HTR-8/SVneo (cell line): ENCODE measurements around a stretch of chr15.

GRCh38 chr15:59191733-59192239 lies 14.9 kb upstream of the LDHAL6B start:
- RRBS, result no CpG with 5 or more reads among the region's 8 CpGs

DNA sequence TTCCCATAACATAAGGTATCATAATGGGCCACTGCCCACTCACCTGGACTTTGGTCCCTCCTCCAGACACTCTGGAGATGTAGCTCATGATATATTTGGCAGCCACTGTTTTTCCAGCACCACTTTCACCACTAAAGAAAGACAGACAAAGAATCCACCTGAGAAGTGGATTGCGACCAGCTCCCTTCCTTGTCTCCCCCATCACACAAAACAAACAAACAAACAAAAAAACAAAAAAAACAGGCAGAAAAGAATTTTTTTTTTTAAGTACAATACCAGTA lies 29.8 kb downstream of the LDHAL6B start:
- RRBS, result no CpG with 5 or more reads among the region's 1 CpG

- RRBS, result no CpG with 5 or more reads among the region's 6 CpGs
Measured at GRCh38 chr15:59258149-59258679, 51.6 kb downstream of the LDHAL6B start.

- RRBS, result no CpG with 5 or more reads among the region's 19 CpGs
Measured at GRCh38 chr15:59276176-59277354, 69.9 kb downstream of the LDHAL6B start.

- RRBS, result no CpG with 5 or more reads among the region's 11 CpGs
Measured at GRCh38 chr15:59299940-59300737, 72.5 kb downstream of the MYO1E start.

- RRBS, result no CpG with 5 or more reads among the region's 6 CpGs
Measured at GRCh38 chr15:59313519-59314377, 58.9 kb downstream of the MYO1E start.

DNA sequence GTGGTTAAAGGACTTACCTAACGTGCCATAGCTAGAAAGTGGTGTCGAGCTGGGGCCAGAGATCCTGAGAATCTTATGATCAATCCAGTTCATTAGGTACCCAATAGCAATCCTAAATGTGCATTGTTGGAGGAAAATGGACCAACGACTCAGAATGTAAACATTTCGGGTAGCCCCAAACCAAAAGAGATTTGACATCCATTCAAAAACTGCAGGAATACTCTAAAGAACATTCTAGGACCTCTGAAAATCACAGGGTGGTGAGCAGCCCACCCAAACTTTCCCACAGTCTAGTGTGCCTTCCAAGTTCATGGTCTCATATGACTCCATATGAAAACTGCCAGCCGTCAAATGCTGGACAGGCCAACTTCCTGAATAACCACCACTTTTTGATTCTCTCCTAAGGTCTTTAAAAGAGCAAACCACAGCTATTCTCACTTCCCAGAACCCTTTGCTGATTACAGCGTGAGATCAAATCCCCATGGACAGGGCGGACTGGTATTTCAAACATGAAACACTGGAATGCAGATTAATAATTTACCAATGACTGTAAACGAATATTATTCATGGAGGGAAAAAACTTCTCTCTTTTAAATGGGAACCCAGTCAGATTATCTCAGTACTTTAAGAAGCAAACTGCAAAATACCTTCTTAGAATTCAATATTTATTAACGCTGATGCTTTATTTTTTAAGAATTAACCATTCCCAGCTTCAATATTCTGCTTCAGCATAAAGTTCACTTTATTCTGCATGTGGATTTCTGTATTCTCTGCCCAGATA lies 43.2 kb downstream of the MYO1E start:
- RRBS, result no CpG with 5 or more reads among the region's 9 CpGs

GRCh38 chr15:59374122-59374383 lies 1.4 kb upstream of the MYO1E start:
- RRBS, result no CpG with 5 or more reads among the region's 2 CpGs

DNA sequence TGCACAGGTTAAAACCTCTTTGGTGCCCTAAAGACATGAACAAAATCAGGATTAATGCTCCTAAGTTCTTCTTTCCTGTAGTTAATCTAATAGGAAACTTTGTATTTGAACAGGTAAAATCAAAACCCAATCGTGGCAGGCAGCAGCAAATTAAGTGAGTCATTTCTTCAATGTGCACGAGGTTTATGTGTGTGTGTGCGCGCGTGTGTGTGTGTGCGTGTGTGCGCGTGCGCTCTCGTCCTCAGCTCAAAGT lies 851 bp downstream of the FAM81A start:
- RRBS, result no CpG with 5 or more reads among the region's 10 CpGs

- RRBS, result no CpG with 5 or more reads among the region's 9 CpGs
Measured at GRCh38 chr15:59555627-59556120, 55.9 kb upstream of the GCNT3 start.

- RRBS, result 12% methylated on average over 60 of the region's 117 CpGs
Measured at GRCh38 chr15:60004442-60005520, 670 bp downstream of the FOXB1 start.

GRCh38 chr15:60005915-60007001 lies 2.1 kb downstream of the FOXB1 start:
- RRBS, result 17% methylated on average over 14 of the region's 50 CpGs

- RRBS, result no CpG with 5 or more reads among the region's 19 CpGs
Measured at GRCh38 chr15:60346425-60347683, 50.9 kb downstream of the ANXA2 start.

DNA sequence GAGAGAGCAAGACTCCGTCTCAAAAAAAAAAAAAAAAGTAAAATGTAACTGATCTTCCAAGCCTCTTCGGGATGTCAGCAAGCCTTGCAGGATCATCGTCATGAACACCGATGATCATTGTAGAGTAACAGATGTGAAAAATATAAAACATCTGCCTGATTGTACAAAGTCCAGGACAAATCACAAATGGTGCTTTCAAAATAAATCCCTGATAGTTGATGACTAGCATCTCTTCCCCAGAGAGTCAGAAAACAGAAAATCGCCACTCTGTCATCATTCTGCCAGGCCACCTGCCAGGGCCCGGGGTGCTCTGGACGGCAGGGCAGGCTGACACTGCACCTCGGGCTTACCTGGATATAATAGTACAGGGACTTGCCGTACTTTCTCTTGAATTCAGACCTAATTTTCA lies 49.1 kb downstream of the ANXA2 start:
- RRBS, result no CpG with 5 or more reads among the region's 9 CpGs

DNA sequence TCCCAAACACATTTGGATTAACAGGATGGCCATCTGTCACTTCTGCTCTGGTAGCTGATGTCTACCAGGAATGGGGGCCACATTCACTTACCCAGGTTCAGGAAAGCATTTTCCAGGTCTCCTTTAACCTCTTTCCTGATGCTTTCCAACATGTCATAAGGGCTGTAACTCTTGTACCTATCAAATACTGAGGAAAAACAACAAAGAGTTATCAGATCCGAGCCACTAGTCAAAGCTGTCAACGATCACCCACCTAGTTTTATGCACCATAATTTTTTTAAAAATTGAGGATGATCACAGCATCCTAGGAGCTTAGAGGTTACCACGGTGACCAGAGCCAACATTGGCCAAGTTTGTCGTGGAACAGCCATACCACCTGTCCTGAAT lies 46.2 kb downstream of the ANXA2 start:
- RRBS, result no CpG with 5 or more reads among the region's 4 CpGs

GRCh38 chr15:60374177-60375245 lies 23.3 kb downstream of the ANXA2 start:
- RRBS, result no CpG with 5 or more reads among the region's 15 CpGs

GRCh38 chr15:60590657-60591233 lies 111.8 kb upstream of the ICE2 start:
- RRBS, result 57% methylated on average over 3 of the region's 22 CpGs

- RRBS, result no CpG with 5 or more reads among the region's 7 CpGs
Measured at GRCh38 chr15:60605699-60606169, 126.8 kb upstream of the ICE2 start.

- RRBS, result no CpG with 5 or more reads among the region's 1 CpG
Measured at GRCh38 chr15:60612743-60613036, 133.7 kb upstream of the ICE2 start.

- RRBS, result no CpG with 5 or more reads among the region's 2 CpGs
Measured at GRCh38 chr15:60691504-60692001, 212.6 kb upstream of the ICE2 start.